Spinal cord (tissue), 3 donors: ENCODE results near the genes IFT25 and LEXM.

DNA sequence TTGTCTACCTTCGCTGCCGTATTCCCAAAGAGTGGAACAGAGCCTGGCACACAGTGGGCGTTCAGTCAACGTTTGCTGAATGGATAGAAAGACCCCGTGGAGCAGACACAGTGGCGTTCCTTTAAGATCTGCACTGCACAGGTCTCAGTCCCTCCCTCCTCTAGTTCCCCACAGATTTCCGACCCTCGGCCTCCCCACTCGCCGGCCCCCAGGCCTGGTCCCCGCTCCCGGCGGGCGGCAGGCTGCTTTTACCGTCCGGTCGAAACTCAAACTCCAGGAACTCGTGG is 266 bp downstream of the MAGOH start:
- PRO-cap: no peak
- RAMPAGE, long total RNA: no peak

- PRO-cap: no peak
- RAMPAGE, long total RNA: no peak
Observed at GRCh38 chr1:53294514-53295018, 33.3 kb downstream of the LRP8 start.

DNA sequence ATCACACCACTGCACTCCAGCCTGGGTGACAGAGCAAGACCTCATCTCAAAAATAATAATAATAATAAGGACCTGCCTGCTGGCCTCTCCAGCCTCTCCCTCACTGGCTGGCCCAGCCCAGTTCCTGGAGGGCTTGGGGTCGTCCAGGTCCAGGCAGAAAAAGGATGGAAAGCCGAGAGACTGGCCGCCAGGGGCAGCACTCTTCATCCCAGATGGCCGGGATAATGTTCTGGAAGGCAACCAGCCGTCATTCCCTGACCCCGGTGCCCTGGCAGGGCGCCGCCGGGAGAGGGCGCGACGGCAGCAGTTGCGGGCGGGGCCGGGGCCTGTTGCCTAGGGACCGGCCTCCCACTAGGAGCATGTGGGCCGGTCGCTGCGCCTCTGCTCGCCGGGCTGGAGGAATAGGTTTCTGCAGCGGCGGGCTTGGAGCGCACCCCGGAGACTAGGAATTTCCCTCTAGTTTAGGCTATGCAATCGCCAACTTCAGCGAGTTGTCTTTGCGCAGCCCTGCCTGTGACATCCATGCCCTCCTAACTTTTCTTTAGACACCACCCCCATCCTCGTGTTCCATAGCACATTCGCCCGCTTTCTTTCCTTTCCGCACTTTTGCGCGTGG is 10.9 kb downstream of the DMRTB1 start:
- PRO-cap: no peak
- RAMPAGE, long total RNA: no peak

GRCh38 chr1:53509280-53509744 is 50.1 kb downstream of the DMRTB1 start:
- PRO-cap: no peak
- RAMPAGE, long total RNA: no peak

DNA sequence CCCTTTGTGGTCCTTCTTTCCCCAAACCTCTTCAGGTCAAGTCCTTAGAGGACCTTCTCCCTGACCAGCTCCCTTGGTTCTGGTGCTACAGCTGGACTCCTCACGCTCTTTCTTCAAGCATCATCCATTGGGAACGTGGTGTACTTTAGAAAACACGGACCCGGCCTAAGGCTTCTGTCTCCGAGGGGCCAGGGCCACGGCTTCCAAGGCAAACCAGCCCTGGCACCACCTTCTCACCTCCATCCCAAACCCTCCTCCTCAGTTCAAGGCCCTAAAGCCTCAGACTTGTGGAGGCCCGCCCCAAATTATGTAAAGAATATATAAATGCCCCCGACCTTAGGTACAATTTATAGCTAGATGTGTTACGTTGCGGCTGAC is 640 bp downstream of the IFT25 start:
- PRO-cap: no peak
- RAMPAGE, long total RNA: no peak

DNA sequence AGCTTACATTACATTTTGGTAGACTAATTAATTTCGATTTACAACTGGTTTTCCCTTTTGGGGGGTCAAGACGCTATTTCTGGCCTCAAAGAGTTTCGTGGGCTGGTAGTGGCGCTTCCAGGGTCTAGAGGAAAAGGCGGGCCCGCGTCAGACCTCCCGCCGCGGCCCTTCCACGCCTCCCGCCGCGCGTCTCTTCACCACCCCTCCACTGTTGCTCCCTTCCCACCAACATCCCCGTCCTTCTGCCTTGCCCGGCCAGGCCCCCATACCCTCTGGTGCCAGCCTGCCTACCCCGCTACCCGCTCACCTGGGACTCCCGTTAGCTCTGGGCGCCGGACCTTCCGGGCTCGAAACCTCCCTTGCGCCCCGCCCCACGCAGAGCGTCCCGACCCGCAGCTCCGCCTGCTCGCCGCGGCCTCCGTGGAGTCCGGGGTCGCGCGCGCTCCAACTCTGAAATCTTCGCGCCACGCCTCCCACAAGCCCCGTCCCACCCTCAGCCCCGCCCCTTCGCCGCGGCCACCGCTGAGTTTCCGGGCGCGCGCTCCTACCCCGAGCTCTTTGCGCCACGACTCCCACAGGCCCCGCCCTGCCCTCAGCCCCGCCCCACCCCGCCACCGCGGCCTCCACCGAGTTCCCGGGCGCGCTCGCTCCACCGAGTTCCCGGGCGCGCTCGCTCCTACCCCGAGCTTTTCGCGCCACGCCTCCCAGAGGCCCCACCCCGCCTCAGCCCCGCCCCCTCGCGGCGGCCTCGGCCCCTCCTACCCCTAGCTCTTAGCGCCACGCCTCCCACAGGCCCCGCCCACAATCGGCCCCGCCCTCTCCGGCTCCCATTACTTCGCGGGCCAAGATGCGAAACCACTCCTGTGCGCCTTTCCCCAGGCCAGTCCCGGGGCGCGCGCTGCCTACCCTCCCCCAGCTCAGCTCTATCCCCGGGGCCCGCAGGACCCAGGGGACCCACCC is at the start of gene IFT25:
IFT25 (minus strand) TSS at position 452 of the 960 bp plus-strand sequence.
- PRO-cap: no peak
- RAMPAGE, long total RNA: start-site peak on the minus strand centred at position 378 of the sequence, 104 bp wide, 1,391 and 1,133 reads in 2 replicates

- PRO-cap: no peak
- RAMPAGE, long total RNA: no peak
Observed at GRCh38 chr1:54054282-54054836, 951 bp downstream of the TCEANC2 start.

DNA sequence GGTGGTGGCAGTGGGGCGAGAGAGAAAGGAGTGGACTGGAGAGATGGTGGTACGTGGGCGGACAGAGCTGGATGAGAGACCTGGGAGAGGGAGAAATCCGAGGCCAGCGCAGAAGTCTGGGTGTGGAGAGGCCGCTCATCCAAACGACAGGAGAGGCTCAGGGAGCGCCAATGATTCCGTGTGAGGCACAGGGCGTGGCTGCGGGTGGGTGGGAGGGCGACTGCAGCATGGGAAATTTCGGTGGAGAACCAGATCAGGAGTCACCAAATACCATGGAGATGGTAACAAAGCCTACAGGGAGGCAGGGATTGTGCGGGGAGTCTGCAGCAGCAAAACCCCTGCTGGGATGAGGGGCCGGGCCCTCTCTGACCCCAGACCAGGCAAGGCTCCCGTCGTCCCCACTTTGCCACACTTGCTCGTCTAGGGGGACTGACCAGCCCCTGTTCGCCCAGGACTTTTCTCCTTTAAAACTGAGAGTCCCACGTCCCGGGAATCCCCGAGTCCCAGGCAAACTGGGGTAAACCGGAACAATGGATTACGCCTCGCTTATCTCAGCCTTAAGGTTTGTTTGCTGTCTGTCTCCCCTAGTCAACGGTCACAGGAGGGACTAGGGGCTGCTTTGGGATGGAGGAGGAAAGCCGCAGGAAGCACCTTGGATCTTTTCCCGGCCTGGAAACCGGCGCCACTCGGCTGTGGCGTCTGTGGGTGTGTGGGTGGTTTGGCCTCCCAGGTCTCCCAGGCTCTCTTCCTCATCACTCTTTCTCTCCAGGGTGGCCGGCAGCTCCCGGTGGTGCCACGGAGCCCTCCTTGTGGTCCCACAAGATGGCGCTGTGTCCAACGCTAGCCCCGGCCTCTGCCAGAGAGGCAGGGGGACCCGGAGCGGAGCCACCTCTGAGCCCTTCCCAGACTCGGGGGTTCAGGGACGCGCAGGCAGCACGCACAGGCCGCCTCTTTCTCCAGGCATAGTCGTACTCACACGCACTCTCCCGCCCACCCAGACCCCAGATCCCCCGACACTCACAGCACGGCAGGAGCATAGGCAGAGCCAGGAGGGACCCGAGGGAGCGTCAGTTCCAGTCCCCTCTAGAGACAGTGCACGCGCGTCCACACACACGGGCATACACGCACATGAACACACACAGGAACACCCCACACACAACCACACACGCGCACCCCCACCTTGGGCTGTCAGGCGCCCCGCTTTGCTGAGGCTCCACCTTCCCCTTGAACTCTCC is 31.5 kb downstream of the CDCP2 start:
- PRO-cap: no peak
- RAMPAGE, long total RNA: no peak

GRCh38 chr1:54200296-54201046 is 504 bp downstream of the MRPL37 start:
- PRO-cap: no peak
- RAMPAGE, long total RNA: no peak

GRCh38 chr1:54218885-54219640 is 19.1 kb downstream of the MRPL37 start:
- PRO-cap: no peak
- RAMPAGE, long total RNA: no peak

DNA sequence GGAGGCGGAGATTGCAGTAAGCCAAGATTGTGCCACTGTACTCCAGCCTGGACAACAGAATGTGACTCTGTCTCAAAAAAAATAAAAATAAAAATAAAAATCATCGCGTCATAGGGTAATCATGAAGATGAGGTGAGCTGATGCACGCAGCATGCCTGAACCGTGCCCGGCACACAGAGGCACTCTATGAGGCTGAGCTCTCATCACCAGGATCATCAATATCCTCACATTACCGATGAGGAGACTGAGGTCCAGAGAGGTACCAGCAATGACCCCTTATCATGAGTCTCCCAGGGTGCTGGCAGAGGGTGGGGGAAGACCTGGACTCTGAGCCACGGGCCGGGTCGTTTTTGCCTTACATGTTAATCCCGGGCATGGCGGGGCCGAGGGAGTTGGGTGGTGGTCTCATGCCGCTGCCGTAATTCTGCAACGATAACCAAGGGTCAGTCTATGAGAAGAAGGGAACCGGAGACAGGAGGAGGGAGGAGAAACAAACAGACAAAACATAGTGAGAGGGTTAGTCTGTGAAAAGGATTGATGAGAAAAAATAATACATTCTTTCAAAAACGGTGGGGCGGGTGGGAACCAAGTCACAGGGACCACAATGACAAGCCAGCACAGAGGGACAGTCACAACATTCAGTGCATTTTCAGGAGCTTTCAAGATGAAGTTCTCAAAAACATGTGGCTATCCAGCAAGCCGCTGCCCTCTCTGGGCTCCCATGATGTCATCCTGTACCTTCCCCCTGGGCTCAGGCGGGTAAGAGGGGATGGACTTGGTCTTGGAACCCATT is 43.1 kb downstream of the MRPL37 start:
- PRO-cap: no peak
- RAMPAGE, long total RNA: no peak

GRCh38 chr1:54309256-54310638 is 109.8 kb downstream of the MRPL37 start:
- PRO-cap: no peak
- RAMPAGE, long total RNA: no peak

- PRO-cap: no peak
- RAMPAGE, long total RNA: no peak
Observed at GRCh38 chr1:54364797-54365469, 165.0 kb downstream of the MRPL37 start.

DNA sequence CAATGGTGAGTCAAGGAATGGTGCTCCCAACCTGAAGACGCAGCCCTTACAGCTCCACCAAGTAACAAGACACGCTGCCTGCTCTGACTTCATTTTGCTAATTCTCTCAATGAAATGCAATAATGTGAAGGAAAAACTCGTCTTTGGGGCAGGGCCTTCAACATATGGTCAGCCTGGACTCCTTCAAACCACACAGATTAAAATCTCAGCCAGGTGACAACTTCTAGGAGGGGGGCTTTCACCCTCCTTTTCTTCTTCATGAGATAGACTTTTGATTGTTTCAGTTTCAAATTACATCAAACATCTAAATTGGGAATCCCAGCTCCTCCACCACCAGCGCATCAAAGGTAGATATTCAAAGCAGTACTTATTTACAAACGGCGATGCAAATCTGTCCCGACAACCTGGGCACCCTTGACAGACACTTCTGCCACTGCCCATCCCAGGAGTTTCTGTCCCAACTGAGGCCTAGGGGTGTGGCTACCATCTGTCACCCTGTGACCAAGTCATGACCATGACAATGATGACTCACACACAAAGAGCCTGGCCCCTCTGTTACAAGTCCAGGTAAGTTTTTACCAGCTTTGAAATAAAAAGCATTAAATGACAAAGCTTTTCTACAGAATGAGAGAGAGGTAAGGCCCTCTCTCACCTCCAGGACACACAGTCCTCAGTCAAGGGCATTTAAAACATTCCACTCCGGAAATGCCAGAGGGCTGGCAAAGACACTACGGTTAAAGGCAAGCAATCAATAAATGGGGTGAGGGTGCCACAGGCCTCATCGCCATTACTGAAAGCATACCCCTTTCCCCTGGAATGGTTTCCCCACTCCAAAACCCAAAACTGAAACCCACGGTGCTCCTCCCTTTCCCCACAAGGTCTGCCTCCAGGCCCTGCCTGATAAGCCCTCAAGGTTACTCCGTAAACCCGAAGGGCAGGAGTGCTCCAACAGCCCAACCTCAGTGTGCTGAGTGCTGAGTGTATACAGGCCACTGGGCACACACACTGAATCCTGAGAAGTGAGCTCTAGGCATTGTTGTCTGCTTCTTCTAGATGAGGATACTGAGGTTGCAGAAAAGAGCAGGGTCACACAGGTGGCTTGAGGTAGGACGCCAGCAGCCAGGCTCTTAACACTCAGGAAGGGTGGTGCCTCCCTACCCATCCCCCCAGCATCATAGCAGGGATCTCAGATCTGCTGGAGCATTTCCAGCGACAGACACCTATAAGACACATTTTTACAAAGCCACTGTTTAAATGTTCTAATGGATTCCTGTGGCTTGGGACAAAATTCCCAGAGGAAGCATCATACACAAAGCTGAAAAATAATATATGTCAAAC is 171.2 kb upstream of the ACOT11 start:
- PRO-cap: no peak
- RAMPAGE, long total RNA: no peak

- PRO-cap: no peak
- RAMPAGE, long total RNA: no peak
Observed at GRCh38 chr1:54391370-54392145, 156.5 kb upstream of the ACOT11 start.

DNA sequence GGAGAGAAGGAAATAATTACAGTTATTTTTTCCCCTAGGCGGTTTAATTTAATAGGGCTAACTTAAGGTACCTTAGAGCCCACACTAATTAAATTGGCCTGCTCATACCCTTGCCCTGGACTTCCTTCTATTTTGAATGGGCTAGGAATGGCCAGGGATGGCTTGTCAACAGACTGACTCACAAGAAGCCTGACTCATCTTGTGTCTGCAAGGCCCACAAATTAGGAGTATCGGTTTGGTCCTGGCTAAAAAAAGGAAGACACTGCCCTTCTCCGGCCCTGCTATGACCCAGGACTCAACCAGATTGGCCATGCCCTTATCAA is 139.8 kb upstream of the ACOT11 start:
- PRO-cap: no peak
- RAMPAGE, long total RNA: no peak

DNA sequence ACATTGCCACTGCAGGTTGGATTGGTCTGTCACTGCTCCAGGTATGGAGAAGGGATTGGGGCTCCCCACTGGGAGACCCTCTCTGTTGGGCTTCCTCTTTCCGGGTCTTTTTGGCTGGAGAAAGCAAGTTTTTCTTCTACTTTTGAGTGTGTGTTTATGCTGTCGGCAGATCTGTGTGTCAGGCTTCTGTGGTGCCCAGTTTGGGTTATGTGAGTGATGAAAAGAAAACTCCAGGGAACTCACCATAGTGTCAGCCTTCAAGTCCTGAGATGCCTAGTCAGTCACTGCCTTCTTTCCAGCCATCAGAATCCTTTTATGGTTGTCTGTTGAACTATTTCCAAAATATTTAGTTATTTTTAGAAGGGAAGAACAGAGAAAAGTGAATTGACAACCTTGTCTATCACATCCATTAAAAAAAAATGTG is 4.7 kb downstream of the MROH7 start:
- PRO-cap: no peak
- RAMPAGE, long total RNA: no peak

DNA sequence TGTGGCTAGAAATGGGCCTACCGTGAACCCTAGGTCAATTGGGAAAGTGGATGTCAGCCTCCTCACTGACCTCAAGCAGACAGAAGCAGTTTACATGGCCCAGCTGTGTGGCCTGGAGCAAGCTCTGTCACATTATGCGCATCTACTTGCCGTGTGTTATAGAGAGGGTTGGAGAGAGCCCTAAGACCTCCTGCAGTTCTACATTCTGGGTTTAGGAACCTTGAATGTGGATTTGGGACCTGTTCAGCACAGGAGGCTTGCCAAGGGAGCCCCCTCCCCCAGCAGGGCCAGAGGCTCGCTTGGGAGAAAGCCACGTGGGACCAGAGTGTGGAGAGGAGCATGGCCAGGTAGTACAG is 20.7 kb downstream of the PARS2 start:
- PRO-cap: no peak
- RAMPAGE, long total RNA: no peak

DNA sequence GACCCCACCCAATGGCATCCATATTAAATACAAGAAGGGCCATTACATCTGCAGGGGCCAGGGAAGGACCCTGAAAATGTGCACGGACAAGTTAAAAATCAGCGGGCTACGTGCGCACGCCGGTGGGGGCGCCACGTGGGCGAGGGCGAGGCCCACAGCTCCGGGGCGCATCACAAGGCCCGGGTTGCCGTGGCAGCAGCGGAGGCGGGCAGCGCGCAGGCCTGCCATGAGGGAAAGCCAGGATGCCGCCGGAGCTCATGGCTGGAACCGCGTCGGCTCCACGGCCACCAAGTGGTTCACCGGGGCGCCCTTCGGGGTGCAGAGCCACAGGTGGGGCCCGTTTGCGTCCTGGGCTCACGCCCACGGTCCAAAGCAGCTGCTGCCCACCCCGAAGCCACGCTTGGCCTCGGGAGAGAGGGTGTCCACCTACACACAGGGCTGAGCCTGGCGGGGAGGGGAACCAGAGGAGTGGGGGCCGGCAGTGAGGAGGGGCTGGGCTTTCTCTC is at the start of gene LEXM:
LEXM (plus strand) TSS at position 173 of the 506 bp plus-strand sequence.
- PRO-cap: no peak
- RAMPAGE, long total RNA: no peak

- PRO-cap: no peak
- RAMPAGE, long total RNA: no peak
Observed at GRCh38 chr1:54814055-54814498, 8.2 kb downstream of the LEXM start.